Endometrial microvascular endothelial cells (primary cell): ENCODE measurements around the gene RHOC.

GRCh38 chr1:111719976-111720925 lies 18.9 kb downstream of the INKA2 start:
- RAMPAGE, long total RNA, result no peak

GRCh38 chr1:111736912-111737436 lies 2.2 kb downstream of the INKA2 start:
- RAMPAGE, long total RNA, result no peak

DNA sequence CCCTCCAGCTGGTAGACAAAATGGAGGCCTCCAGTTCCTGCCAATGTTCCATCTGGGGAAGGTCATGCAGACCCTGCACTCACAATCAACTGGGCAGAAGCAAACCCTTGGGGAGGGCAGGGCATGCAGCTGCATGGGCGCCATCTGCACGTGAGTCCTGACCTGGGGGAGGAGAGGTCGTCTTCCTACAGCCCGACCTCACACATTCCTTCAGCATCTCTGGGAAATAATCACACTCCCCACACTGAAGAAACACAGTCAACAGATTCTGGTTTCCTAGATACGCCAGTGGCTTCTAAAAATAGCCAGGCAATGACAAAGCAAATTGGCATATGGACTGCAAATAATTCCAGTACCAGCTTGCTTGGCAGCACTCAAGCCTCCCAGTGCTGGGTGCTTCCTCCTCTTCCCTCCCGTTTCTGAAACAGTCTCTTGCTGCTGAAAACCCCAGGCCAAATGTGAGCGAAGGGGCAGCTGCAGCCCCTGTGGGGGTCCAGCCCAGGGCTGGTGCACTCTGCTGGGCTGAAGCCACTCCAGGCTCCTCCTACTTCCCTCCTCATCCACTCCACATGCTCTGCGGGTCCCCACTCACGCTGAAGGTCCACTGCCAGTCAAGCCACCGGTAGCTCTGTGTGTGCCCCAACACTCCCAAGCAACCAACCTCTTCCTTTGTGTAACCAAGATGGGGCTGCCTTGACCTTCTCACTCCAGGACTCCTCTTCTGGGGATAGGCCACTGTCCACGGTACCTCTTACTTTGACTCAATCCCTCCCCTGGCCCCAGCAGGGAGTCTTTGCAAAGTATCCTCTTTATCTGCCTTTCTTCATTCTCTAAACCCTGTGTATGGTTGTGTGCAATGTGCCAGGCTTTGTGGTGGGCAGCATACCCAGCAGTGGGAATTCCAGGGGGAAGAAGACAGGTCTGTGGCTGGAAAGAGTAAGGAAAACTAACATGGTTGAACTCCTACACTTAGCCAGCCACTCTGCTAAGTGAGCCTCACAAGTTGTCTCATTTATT lies 69.0 kb downstream of the KCND3 start:
- RAMPAGE, long total RNA, result no peak

- RAMPAGE, long total RNA, result no peak
Observed at GRCh38 chr1:111988812-111989592, 466 bp downstream of the KCND3 start.

DNA sequence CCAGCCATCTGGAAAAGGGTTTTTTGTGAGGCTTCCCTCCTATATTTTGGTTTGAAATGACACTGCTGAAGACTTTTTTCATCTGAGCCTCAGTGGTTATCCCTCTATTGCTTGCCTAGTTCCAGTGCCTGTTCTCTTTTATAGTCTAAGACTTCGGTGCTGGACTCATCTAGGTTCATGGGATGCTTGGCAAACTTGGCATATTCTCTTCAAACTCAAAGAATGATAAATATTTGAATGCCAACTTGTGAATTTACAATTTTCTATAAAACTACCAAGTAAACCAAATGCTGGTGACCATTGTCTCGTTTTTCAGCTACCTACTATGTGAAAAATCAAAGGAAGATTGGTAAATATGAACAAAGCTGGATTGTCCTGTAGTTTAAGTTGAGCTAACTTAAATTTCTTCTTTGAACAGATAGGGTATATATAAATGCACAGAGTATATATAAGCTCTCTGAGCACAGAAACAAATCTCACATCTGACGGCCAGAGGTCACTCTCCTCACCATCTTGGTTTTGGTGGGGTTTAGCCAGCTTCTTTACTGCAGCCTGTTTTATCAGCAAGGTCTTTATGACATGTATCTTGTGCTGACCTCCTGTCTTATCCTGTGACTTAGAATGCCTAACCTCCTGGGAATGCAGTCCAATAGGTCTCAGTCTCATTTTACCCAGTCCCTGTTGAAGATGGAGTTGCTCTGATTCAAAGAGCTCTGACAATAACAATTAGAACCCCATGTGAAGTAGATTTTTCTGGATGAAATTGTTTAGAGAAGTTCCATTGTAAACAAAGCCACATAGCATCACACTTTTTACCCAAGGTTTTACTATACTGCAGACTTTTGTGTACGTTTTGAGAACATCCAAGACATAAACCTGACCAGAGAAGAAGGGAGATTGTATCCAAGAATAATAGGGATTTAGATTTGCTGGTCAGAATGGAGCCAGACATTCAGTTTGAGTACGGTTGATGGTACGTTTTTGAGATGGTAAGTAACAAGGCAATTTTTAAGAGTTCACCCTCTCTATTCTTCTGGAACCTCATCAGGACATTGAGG lies 1.7 kb upstream of the MOV10 start:
- RAMPAGE, long total RNA, result no peak

GRCh38 chr1:112707045-112707704 lies at the start of gene RHOC:
Gene RHOC, minus strand, starts transcription at chr1:112707127.
- RAMPAGE, long total RNA, result start-site peak on the minus strand at chr1:112707095-112707135, 3,360 and 4,522 reads in 2 replicates

- RAMPAGE, long total RNA, result no peak
Observed at GRCh38 chr1:112713418-112713987, 1.6 kb downstream of the PPM1J start.

- RAMPAGE, long total RNA, result no peak
Observed at GRCh38 chr1:112794135-112794396, 75.4 kb downstream of the TAFA3 start.

- RAMPAGE, long total RNA, result no peak
Observed at GRCh38 chr1:112881752-112882140, 74.2 kb downstream of the SLC16A1 start.

DNA sequence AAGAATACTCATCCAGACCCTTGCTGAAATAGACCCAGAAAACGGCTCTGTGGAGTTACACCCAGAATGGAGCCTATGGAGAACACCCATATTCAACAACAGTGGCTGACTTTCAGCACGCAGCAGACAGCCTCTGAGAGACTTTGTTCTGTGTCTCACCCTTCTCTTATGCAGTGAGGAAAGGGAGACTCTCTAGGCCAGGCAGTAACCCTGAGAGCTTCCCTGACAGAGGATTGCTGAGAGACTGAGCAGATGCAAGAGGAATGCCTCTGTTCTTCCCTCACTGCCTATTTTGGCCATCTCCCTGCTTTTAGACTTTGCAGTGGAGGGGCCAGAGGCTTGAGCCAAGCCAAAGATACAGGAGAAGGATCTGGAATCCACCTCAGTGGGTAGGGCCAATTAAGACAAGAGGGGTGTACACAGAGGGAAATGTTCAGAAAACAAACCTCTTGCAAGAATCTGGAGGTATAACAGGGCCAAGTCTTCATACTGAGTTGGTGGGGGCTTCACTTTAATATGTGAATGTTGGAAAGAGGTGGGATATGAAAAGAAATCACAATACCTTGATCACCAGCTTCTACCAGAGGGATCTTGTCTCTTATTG lies 41.9 kb upstream of the SLC16A1 start:
- RAMPAGE, long total RNA, result no peak

DNA sequence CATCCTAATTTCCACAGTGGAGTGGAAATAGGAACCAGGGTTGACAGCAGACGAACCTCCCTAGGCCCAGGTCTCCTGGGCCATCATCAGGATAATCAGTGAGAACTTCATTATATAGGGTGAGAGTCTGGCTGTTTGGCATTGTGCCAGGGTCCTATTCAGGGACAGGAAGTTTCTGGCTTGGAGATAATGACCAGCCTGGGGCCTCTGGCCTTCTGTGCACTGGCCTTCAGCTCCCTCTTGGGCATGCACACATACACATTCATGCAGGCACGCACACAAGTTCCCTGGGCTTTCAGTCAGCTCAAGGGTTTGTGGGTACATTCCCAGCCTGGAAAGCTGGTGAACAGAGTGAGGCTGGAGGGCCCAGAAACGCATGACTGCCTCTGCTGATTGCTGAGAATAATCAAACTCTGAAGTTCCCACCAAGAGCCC lies 13.9 kb upstream of the LRIG2 start:
- RAMPAGE, long total RNA, result no peak

DNA sequence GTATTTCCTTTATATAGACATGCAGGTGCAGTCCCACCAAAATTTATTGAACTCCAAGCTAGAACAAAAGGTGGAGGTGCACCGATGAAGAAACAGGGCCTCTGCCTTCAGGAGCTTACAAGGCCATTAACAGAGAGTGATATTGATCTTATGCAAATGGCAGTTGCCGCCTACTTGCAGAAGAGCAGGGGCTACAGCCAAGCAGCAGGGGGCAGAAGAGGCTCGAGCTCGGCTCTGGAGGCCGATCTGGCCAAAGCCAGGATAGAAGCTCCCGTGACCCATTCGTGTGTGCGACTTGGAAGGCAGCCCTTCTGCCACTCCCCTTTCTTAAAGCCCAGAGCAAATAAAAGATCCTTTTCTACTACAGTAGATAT lies 448 bp upstream of the LRIG2 start:
- RAMPAGE, long total RNA, result no peak

DNA sequence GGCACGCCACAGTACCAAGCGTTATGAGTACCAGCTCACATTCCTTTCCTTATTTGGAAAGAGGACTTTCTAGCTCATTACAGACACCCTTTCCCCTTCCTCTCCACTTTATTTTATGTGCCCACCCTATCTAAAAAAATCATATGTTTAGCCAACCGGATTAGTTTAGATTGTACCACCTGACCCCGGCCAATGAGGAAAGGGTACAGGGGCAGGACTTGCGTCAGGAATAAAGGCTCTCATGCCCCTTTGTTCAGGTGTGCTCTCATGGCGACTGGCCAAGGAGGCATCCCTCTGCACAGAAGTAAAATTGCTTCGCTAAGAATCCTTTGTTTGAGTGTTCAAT lies 129.4 kb downstream of the LRIG2 start:
- RAMPAGE, long total RNA, result no peak

DNA sequence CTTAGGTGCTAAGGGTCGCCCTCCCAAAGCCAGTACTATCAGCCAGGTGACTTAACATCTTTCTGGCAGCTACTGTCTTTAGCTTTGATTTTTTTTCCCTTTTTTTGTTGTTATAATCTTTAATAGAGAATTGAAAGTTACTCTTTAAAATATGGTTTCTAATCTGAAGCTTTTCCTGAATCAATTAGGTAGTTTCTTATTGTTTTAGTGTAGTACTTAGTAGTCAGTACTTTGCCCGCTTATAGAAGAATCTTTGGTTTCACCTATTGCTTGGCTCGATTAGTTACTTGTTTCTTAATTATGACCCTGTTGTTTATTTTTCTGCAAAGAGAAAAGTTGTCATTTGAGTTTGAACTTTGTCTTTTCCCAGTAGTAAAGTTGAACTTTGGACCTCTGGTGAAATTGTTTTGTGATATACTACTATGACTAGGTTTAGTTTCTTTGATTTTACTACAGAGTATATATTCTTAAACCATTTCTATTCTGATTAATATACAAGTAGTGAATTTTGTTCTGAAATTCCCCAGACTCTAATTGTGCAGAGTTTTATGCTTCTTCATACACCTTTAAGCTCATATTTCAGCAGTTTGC lies 3.9 kb downstream of the MAGI3 start:
- RAMPAGE, long total RNA, result no peak

DNA sequence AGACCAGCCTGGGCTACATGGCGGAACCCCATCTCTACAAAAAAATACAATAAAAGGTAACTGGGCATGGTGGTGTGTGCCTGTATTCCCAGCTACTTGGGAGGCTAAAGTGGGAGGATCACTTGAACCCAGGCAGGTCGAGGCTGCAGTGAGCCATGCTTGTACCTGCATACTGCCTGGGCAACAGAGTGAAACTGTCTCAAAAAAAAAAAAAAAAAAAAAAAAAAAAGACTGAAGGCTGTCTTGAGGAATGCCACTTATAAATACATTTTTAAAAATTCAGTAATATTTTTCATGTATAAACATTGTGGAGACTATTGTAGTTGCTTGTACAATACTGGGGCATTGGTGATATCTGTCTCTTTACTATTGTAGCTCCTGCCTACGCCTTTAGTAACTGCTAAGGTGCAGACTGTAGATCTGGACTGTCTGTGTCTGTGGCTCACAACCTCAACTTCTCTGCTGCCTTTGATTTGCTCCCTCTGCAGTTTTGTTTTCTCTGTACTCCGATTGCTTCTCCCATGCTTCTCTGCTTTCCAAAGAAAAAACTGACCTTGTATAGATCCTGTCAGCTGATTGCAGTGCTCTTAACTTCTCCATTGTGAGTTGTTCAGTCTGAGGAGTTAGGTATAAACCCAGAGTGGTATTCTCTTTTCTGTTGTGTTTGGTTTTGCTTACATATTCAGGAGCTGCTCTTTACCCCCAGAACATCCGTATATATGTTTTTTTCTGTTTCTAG lies 15.1 kb downstream of the MAGI3 start:
- RAMPAGE, long total RNA, result no peak

DNA sequence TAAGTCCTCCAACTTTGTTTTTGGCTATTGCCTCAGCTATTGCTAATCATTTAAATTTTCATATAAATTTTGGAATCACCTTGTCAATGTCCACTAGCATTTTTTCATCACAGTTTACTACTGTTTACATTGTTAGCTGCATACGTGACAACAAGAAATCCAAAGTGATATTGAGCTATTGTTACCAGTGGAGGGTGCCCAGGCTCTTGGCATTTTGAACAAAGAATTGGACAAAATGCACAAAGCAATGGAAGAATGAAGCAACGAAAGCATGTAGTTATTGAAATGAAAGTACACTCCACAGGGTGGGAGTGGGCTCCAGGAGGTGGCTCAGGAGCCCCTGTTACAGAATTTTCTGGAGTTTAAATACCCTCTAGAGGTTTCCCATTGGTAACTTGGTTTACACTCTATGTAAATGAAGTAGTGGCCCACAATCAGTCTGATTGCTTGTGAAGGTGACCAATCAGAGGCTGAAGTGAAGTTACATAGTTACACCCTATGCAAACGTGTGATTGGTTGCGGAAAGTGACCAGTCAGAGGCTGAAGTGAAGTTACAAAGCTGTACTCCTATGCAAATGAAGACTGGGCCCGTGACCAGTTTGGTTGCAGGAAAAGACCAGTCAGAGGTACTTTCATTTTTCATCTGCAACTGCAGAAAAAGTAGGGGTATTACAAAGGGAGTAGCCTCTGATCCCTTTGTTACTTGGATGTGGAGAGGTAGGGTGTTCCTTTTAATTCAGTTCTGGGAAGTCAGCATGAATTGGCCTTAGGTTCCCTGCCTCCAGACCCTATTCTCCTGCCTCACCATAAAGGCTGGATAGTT lies 39.0 kb downstream of the MAGI3 start:
- RAMPAGE, long total RNA, result no peak

GRCh38 chr1:113438194-113438753 lies 48.0 kb downstream of the MAGI3 start:
- RAMPAGE, long total RNA, result no peak

DNA sequence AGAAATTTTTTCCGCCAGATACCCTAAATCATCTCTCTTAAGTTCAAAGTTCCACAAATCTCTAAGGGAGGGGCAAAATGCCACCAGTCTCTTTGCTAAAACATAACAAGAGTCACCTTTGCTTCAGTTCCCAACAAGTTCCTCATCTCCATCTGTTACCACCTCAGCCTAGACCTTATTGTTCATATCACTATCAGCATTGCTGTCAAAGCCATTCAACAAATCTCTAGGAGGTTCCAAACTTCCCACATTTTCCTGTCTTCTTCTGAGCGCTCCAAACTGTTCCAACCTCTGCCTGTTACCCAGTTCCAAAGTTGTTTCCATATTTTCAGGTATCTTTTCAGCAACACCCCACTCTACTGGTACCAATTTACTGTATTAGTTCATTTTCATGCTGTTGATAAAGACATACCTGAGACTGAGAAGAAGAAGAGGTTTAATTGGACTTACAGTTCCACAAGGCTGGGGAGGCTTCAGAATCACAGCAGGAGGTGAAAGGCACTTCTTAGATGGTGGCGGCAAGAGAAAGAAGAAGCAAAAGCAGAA lies 39.8 kb downstream of the PHTF1 start:
- RAMPAGE, long total RNA, result no peak

GRCh38 chr1:113784114-113784396 lies 24.8 kb upstream of the PHTF1 start:
- RAMPAGE, long total RNA, result no peak

GRCh38 chr1:113886478-113886774 lies 955 bp downstream of the BCL2L15 start:
- RAMPAGE, long total RNA, result no peak